Measurements from ENCODE around the genes LYPLAL1, ZC3H11B, SLC30A10 and DUSP10.

GRCh38 chr1:218380019-218380993 lies 35.2 kb downstream of the TGFB2 start:
- PRO-cap = no peak
- RRBS = no CpG with 5 or more reads among the region's 7 CpGs

GRCh38 chr1:218585266-218585994 lies 240.3 kb downstream of the TGFB2 start:
- PRO-cap = no peak
- RRBS = no CpG with 5 or more reads among the region's 8 CpGs

- PRO-cap = bidirectional peak, plus-strand start at chr1:219173890, minus-strand start at chr1:219173788; unidirectional peak, plus-strand start at chr1:219174179
- RRBS = under 1% methylated on average over 13 of the region's 51 CpGs
Measured at GRCh38 chr1:219173585-219174575, at the start of gene LYPLAL1. Gene LYPLAL1 (plus strand): TSS chr1:219173878.

DNA sequence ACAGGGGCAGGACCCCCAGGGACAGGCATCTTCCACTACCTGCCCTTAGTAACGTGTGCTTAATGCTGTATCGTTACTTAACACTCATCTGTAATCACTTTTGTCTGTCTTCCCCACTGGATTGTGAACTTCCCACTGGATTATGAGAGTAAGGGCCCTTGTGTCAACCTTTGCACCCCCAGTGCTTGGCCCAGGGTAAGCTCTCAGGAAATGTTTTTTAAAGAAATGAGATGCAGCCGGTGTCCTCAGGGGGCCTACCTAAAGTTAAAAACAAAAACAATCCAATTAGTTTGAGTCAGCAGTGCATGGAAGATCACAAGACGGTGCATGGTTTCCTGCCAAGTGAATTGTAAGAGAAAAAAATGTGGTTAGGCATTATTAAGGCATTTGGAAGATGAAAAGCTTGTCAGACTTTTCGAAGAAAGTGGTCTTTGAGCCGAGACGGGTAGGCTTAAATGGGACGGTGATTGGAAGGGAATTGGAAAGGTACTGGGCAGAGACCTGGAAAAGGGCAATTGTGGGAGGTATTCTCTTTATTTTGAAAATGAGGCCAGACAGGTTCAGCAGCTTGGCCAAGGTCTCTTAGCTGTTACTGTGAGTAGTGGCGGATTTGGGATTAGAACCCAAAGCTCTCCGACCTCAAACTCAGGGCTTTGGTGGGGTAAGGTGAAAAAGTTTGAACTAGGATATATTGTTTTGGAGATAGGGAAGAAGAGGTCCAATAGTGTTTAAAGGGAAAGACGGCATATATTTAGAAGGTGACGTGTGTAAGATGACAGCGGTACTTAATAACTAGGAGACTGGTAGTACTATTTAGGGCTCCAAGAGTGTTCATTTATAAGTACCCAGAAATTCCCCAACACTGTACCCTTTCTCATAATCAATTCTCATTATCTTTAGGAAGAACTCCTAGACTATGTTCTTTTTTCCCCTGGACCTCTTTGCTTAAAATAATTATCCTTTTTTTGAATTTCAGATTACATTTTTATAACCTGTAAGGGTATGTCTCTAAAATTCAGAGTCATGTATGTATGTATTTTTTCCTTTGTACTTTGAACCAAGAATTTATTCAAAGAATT lies 1.2 kb downstream of the LYPLAL1 start:
- PRO-cap = bidirectional peak, plus-strand start at position 536 of the sequence, minus-strand start at position 251 of the sequence
- RRBS = no CpG with 5 or more reads among the region's 13 CpGs

DNA sequence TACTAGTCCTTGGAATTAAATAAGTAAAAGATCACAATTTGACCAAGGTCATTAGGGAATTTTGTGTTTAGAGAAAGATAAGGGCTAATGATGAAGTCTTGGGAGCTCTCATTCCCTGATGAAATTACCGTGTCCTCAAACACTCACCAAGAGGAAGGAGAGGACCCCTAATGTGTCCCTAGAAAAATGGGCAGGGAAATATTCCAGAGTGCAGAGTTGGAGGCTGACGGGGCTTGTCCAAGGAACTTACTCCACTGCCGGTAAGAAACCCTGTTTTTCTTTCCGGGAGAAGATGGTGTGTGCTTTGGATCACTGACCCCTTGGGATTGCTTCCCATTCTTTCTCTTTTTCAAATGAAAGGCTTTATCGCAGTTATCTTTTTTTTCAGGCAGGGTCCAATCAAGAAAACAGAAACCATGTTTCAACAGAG lies 145.0 kb downstream of the LYPLAL1 start:
- PRO-cap = no peak
- RRBS = no CpG with 5 or more reads among the region's 5 CpGs

DNA sequence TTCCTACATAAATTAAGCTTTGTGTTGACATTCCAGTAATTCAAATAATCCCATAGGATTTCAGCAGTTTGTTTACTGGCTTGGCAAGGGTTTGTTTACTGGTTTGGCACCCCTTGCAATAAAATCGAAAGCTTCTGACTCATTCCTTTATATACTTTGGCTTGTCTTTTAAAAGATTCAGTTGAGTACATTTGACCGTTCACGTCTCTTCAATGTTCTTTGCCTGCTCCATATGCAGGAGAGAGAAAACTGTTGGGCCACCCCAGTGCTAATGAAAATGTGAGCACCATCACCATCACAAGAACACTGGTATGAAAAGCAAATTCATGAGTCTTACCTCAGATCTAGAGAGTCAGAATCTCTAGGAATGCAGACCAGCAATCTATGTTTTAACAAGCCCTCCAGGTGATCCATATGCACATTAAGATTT lies 32.8 kb downstream of the ZC3H11B start:
- PRO-cap = no peak
- RRBS = no CpG with 5 or more reads among the region's 3 CpGs

DNA sequence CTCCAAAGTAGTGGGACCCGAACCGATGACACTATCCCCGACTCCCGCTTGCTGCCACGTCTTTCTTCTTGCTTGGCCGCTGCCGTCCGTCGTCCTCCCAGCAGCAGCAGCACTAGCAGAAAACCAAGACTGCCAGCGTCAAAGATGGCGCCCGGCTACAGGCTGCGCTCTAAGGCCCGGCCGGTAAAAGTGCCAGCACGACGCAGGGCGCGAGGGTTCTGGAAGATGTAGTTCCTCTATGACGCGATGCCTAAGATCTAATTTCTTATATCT lies at the start of gene ZC3H11B:
ZC3H11B (minus strand) TSS at position 131 of the 273 bp plus-strand sequence.
- PRO-cap = no peak
- RRBS = no CpG with 5 or more reads among the region's 21 CpGs

DNA sequence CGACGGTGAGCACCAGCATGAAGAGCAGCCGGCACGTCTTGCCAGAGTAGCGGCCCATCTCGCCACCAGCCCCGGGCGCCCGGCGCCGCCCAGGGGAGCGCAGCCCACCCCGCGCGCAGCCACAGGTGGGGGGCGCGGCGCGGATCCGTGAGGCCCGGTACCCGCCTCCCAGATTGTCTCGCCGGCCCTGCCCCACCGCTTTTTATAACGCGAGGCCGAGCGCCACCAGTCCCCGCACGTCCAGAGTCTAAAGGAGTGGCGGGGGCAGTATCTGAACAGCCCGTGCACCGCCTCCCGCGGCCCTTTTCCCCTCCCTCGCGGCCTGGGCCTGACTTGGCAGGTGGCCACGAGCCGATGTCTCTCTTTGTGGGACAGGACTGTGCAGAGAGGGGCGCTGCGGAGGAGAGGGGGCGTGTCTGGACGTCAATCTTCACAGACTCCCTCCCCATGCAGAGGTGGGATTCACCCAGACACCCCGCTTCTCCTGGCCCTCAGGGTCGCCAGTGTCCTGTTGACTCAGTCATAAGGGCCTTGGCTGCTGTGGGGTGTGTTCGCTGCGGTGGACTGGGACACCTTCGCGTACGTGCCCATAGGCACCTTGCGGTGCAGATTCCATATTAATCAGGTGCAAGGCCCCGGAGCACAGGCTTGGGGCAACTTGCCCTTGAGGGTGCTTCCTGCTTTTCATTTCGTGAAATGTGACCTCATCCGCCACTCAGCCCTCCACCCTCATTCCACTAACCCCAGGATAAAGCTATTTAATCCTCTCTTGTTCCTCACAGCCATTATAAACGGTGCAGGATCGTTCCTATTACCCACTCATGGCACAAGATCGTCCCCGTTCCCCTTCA lies at the start of gene SLC30A10:
SLC30A10 (minus strand) TSS at position 175 of the 851 bp plus-strand sequence.
- PRO-cap = no peak
- RRBS = 3% methylated on average over 20 of the region's 59 CpGs

DNA sequence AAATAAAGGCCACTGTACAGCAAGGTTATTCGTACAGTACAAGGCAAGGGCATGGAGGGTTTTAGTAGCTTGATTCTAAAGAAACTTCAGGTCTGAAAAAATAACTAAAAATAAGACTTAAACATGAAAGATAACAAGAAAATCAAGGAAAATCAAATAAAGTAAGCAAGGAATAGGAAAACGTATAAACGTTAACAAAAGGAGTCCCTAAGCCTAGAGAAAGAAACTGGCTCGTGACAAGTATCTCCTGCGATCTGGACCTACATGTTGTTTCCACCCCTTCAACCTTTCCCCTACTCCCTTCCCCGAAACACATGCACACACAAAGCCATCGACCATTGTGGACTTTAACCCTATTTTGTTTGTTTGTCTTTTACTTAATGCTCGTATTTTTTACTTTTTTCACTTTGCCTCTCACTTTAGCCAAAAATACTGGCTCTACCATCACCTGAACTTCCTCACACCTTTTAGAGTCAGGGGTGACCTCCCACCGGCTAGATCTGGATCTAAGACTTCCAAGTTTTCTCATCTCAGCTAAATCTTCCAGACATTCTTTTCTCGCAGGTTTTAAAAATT lies 26.6 kb upstream of the SLC30A10 start:
- PRO-cap = no peak
- RRBS = no CpG with 5 or more reads among the region's 10 CpGs

GRCh38 chr1:219958837-219959545 lies 30.6 kb upstream of the SLC30A10 start:
- PRO-cap = no peak
- RRBS = 100% methylated on average over 1 of the region's 17 CpGs

DNA sequence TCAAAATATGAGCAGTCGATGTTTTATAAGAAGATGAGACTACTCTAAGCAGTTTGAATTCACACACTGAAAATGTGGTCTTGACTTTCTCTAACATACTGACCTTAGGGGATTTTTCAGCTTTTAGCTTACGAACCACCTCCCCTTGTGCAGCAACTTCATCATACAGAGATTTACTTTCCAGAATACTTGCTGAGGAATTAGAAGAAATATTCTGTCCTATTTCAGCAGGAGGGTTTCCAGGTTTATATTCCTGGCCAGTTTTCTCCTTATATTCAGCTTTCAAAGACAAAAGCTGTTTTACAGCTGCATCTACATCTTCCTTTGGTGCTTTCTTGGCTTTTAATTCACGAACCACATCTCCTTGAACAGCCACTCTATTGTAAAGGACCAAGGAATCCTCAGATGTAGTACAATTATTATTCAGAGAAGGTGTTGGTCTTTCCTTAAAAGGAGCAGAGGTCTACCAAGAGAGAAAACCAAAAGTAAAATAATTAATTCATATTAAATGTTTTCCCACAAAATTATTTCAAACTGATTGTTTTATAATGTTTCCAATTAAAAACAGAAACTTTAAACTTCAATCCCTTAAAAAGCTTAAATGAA lies 49.3 kb downstream of the EPRS1 start:
- PRO-cap = no peak
- RRBS = no CpG with 5 or more reads among the region's 3 CpGs

GRCh38 chr1:220024074-220024742 lies 22.1 kb downstream of the EPRS1 start:
- PRO-cap = no peak
- RRBS = no CpG with 5 or more reads among the region's 11 CpGs

GRCh38 chr1:220697038-220697899 lies 7.1 kb downstream of the C1orf115 start:
- PRO-cap = no peak
- RRBS = no CpG with 5 or more reads among the region's 10 CpGs

GRCh38 chr1:220770684-220771047 lies 16.0 kb upstream of the MTARC1 start:
- PRO-cap = no peak
- RRBS = no CpG with 5 or more reads among the region's 6 CpGs

DNA sequence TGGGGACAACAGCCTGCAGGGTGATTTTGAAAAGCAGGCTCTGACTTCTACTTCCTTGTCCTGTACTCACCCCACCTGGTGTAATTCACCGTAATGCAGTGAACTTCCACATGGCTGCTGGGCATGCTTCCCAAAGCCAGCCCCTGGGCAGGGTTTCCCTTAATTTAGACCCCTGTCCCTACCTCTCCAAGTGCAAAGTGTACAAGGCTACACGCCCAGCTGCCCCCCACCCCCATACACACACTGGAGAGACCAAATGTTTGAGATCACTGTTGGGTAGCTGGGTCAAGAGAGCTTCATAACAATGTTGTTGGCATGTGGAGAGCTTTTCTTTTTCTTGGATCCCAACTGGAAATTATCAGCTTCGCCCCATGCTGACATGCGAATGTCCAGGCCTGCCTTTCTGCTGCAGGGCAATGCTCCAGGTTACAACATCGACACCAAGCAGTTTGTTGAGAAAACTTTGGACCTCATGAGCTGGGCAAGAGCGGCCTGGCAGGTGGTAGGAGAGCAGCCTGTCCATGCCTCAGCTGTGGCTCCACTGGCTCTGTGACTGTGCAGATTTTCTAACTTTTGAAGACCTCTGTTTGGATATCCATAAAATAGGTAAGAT lies 41.3 kb downstream of the MTARC1 start:
- PRO-cap = no peak
- RRBS = no CpG with 5 or more reads among the region's 6 CpGs

- PRO-cap = no peak
- RRBS = no CpG with 5 or more reads among the region's 51 CpGs
Measured at GRCh38 chr1:220880529-220881706, 1.7 kb downstream of the HLX start.

DNA sequence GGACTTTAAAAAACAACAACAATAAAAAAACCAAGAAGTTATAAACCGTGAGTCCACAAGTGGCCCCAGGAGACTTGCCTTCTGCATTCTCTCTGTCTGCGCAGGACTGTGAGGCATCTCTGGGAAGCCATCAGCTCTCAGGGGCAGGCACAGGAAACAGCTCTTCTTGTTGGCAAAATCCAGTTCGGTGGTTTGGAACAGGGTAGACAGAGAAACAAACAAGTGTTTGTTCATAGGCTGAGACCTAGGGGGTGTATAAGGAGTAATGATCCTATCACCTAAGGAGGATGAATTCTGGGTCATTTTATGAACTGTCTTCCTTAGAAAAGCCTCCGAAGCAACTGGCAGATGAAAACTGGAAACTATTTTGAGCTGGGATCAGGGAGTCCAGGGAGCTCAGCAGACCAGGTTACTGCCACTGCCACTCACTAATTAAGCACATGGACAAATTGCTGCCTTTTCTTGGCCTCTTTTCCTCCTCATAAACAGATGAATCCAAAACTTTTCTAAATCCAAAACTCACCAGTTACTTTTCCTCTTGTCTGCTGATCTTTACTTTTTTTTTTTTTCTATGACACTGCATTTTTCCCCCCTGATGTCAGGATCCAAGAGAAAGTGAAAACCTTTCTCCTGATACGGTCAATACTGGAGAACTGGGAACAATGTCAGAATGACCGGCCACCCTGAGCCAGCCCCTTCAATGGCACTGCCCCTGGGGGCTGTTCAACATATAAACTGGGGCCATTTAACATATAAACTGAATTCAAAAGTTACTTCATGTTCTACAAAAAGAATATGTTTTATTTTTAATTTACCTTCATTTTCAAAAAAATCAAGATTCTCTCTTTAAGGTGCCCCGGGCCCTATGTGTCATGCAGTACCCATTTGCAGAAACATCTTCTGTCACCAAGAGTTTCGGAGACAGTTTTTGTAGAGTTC lies 405.8 kb downstream of the DUSP10 start:
- PRO-cap = no peak
- RRBS = 100% methylated on average over 1 of the region's 8 CpGs

- PRO-cap = no peak
- RRBS = no CpG with 5 or more reads among the region's 3 CpGs
Measured at GRCh38 chr1:221458487-221458851, 283.4 kb downstream of the DUSP10 start.

- PRO-cap = no peak
- RRBS = no CpG with 5 or more reads among the region's 7 CpGs
Measured at GRCh38 chr1:221548945-221549517, 192.9 kb downstream of the DUSP10 start.

DNA sequence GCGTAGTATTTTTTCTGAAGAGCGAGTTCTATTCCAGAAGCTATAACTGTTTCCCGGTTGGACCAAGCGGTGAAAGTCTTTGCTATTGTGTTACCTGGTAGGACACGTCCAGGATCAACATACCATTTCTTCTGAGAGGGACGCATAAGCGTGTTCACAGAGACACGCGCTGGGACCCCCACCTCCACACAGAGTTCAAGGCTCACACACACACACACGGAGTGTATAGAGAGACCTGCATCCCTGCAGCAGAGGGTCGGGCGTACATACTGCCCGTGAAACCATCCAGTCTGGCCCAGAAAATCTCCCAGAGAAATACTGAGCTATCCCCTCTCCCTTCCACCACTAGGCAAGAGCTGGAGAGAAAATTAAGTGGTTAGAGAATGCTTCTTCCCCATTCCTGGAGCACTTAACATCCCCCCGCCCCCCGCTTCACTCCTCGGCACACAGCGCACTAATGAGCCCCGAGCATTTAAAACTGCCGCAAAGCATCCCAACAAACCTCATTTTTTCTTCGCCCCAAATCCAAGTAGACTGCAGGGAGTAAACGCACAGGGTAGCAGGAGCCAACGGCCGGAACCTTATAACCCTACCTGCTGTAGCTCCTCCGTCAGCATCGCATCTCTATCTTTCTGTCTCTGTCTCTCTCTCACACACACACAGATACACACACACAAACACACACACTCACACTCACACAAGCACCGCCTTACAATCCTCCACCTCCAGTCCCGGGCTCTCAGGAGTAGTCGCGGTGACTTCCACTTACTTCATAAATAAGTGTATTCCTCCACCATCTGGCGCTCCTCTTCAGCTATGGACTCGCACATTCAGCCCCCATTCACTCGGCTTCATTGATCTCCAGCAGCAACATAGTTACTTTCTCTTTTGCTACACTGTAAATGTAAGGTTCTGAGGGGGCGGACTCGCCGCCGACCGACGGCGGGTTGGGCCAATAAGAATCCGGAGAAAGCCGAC lies at the start of gene DUSP10:
DUSP10 (minus strand) TSS at position 878 of the 978 bp plus-strand sequence.
- PRO-cap = bidirectional peak, plus-strand start outside the sequence, minus-strand start at position 878 of the sequence
- RRBS = 0% methylated on average over 1 of the region's 41 CpGs

All from kidney (tissue), 2 donors.